Rectum (tissue), 1 donor: ENCODE results near the gene FGF18.

- PRO-cap = no peak
Measured at GRCh38 chr5:168329269-168329780, 37.9 kb downstream of the WWC1 start.

GRCh38 chr5:168613809-168614465, 34.8 kb upstream of the PANK3 start:
- PRO-cap = no peak

DNA sequence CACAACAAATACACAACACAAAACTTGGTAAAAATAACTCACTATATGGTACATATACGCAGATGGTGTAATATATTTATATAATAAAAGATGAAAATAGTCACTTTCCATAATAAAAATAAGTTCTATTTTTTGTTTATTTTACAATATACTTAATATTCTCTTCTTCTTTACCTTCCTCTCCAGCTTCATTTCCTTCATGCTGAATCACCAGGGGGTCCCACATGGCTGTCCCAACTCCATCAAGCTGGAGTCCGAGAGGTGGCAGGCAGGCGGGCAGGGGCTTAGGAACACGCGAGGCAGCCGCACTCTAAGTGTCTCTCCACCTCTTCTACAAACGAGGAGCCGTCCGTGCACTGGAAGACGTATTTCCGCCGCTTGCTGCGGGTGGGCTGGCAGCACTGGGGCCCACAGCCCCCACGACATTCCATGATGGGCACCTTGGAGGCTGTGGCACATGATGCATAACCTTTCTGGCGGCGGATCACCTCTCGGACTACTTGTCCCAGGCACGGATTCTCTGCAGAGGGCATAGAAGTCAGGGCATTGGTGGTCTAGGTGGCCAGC, 87.1 kb upstream of the PANK3 start:
- PRO-cap = no peak

DNA sequence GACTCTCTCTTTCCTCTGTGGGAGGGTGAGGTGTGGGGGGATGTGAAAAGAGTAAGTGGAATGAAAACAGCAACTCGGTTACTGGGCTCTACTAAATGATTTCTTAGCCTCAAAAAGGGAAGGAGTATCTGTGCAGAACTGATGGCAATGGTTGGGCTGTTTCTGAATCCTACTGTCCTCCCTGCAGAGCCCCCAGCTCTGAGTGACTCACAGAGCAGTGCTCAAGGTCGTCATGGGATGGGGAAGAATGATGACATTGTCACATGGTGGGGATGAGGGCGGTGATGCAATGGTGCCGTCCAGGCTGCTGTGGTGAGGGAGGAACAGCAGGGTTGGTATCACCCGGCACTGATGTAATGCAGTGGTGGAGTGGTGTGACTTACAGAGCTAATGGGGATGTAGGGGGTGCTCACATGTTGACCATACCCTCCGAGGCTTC, 215.1 kb upstream of the PANK3 start:
- PRO-cap = no peak

DNA sequence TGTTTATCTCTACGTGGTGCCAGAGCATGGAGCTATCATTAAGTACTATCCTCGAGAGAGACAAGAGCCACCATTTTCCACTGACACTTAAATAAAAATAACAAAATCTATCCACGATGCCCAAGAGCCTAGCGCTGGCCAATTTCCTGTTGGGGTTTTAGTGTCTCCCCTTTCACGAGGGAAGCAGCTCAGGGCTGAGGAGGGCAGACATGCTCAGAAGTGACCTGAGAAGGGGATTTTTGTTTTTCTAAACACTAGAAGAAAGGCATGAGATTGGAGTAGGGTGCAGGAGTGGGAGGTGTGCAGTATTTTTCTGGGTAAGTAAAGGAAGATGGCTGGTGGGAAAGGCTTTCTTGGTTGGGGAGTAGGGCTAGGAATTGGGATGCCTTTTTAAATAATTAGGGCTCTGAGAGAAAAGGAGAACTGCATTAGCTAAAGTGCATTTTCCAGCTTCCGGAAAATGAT, 307.3 kb upstream of the PANK3 start:
- PRO-cap = no peak

GRCh38 chr5:169024294-169024934, 276.5 kb downstream of the SLIT3 start:
- PRO-cap = no peak

GRCh38 chr5:169727475-169728152, 90.5 kb downstream of the DOCK2 start:
- PRO-cap = no peak

DNA sequence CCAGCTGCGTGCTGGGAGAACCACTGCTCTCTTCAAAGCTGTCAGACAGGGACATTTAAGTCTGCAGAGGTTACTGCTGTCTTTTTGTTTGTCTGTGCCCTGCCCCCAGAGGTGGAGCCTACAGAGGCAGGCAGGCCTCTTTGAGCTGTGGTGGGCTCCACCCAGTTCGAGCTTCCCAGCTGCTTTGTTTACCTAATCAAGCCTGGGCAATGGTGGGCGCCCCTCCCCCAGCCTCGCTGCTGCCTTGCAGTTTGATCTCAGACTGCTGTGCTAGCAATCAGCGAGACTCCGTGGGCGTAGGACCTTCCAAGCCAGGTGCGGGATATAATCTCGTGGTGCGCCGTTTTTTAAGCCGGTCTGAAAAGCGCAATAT, 12.3 kb downstream of the C5orf58 start:
- PRO-cap = no peak

DNA sequence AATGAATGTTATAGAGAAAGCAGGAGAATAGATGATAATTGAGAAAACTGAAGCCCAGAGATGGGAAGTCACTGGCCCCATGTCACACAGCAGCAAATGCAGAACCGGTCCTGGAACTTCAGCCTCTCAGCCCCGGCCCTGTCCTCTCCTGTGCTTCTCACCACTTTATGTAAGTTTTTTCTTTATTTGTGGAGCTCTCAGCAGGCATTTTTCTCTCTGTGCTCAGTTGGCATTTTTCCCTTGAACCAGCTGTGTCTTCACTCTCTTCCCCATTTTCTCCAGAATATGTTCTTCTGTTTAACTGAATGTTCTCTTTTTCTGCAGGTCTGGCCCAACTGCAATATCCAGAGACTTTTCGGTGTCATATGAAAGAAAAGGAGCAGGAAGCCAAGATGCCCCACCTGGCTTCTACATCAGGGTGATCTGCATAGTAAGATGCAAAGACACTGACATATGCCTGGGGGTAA, 12.7 kb upstream of the LCP2 start:
- PRO-cap = no peak

- PRO-cap = no peak
Measured at GRCh38 chr5:170571163-170571897, 67.5 kb downstream of the KCNIP1 start.

GRCh38 chr5:170750105-170750531, 33.4 kb upstream of the GABRP start:
- PRO-cap = unidirectional peak, plus-strand start at chr5:170750282

DNA sequence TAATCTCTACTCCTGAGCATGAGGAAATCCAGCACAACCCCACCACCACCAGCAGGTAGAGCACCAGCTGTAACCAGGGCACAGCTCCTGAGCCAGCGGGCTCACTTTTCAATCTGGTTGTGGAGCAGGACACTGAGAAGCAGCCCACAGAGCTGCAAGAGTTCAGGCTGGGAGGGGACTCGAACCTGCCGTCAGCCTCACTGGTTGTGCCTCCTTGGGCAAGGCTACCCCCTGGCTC, 10.0 kb upstream of the GABRP start:
- PRO-cap = unidirectional peak, plus-strand start at position 111 of the sequence

DNA sequence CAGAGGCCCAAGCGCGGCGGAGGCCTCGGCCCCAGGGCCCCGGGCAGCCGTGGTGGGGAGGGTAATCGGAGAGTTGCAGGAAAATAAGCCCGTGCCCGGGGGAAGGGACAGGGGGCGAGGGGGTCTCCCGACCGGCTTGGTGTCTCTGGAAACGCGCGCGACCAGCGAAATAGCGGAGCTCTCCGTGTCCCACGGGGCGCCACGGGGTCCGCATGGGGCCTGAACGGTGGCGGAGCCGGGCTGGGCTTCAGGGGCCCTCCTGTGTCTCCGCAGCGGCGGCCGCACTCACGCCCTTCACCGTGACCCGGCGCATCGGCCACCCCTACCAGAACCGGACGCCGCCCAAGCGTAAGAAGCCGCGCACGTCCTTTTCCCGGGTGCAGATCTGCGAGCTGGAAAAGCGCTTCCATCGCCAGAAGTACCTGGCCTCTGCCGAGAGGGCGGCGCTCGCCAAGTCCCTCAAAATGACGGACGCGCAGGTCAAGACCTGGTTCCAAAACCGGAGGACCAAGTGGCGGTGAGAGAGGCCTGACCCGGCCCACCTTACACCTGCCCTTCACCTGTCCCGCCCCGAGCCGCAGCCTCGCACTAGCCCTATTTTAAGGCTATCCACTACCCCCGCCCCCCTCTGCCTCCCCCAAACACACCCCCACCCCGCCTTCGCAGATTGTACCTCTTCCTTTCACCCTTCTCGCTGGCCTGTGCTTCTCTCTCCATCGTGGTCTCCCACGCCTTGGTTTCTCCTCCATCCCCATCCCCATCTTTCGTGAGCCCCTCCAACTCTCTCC, 1.0 kb downstream of the TLX3 start:
- PRO-cap = no peak

- PRO-cap = no peak
Measured at GRCh38 chr5:171386764-171387206, 864 bp upstream of the NPM1 start.

DNA sequence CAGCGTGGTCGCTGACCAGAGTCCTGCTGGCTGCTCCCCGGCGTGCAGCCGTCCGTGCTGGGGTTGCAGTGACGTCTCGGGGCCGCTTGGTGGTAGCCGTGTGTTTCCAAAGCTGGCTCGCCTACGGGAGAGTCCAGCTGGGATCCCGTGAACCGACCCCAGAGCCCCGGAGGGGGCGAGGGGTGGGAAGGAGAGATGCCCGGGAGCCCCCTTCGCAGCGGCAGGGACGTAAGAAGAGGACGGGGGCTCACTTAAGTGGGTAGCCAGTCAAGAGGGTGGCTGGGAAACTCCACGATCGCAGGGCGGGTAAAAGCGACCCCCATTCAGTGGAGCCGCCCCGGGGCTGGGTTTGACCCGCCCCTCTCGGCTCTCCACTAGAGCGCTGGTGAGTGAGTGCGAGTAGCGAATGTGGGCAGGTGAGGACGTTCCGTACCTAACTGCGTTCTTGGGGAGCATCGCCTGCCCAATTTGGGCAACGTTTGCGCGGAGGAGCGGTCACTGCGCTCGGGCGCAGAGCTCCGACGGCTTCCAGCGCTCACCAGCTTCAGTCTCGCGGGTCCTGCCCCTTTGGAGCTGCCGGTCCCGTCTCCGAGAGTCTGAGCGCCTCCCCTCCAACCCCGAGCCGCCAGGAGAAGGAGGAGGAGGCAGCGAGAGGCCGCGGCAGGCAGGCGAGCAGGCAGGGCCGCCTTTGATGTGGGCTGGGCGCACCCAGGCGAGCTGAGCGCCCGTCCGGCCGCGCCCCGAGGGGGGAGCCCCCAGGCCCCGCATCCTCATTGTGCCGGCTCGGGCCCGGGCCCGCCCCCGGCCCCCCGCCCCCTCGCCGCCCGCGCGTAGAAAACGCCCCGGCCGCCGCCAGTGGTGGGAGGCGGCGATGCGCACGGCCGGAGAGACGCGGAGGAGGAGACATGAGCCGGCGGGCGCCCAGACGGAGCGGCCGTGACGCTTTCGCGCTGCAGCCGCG, at the start of gene FGF18:
Gene FGF18 (plus strand): TSS at position 861 of the 961 bp plus-strand sequence.
- PRO-cap = bidirectional peak, plus-strand start at position 855 of the sequence, minus-strand start at position 627 of the sequence

DNA sequence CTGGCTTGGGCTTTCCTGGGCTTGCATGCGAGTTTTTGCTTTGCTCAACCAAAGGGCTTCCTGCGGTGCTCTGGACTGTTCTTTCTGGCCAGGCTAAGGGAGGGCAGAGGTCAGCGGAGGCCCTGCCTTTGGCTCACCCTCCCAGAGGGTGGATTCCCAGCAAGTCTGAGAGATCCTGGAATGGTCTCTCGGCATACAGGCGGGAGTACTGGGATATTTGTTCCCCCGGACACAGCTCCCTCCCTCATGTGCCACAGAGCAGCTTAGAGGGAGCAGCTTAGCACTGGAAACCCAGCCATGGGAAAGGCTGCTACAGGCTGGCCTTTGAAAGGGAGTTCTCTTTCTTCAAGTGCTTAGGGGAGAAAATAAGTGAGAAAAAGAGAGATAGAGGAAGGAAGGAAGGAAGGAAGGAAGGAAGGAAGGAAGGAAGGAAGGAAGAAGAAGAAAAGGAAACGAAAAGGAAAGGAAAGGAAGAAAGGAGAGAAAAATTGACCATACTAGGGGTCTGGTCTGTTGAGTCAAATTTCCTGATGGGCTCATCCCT, 158.8 kb downstream of the FGF18 start:
- PRO-cap = no peak

GRCh38 chr5:172042217-172042719, 35.8 kb upstream of the FBXW11 start:
- PRO-cap = no peak

DNA sequence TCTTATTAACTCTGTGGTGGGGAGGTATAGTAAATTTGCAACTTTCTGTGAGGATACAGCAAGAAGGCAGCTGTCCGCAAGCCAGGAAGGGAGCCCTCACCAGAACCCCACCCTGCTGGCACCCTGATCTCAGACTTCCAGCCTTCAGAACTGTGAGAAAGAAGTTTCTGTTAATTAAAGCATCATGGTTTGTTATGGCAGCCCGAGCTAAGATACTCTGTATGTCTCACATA, 46.7 kb upstream of the FBXW11 start:
- PRO-cap = no peak

DNA sequence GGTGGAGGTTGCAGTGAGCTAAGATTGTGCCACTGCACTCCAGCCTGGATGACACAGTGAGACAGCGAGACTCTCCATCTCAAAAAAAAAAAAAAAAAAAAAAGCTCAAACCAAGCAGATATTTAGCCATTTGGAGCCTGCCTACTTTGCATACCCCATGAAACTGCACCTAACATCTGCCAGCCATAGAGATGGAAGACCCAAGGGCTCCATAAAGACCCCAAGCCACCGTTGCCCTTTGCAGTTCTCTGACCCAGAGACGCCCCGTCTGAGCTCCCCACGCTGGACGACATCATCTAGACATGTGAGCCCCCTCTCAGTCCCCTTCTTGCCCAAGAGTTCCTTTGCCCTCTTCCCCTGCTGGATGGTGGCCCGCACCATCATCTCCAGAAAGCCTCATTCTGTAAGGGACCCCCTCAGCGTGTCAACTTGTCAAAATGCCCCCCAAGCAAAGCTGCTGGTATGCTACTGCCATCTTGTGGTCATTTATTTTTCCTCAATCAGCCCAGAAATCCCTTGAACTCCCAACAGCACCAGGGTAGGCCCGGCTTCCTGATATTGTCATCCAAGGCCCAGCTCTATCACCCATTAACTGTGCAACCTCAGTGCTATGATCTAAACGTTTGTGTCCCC, 53.0 kb upstream of the FBXW11 start:
- PRO-cap = no peak

- PRO-cap = no peak
Measured at GRCh38 chr5:172133313-172133799, 54.7 kb downstream of the STK10 start.